Zone of skin (tissue), 1 donor: Measurements from ENCODE around the gene NUDT5.

- RRBS, result no CpG with 5 or more reads among the region's 14 CpGs
Measured at GRCh38 chr10:11875219-11875728, 52.1 kb downstream of the PROSER2 start.

DNA sequence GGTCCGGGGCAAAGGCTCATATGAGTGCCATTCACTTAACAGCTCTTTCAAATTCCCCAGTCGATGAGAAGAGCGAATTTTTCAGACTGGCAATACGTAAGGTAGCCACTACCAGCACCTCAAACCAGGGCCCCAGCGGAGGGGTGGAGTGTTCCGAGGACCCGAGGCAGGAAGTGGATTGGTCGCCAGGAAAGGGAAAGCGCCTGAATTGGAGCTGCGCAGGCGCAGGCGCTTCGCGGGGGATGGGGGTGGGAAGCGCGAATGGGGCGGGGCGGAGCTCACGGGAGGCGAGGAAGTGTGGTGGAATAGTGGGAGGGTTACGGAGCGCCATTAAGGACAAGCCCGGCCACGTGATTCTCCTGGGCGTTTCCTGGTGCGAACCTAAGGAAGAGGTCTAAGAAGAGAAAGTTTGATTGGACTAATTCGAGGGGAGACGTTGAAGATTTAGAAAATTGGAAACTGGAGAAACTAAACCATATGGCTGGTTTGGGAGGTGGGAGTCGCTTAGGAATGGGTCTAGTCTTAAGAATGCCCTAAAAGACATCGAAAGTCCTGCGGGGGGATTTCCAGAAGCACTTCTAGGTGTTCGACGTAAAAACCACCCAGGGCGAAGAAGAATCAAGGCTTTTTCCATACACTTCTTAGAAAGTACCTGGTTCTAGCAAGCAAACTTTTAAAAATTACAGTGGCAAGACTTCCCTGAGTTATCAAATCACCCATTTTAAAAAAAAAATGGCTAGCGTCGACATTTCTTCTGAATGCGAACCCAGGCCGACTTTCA lies 636 bp upstream of the UPF2 start:
- RRBS, result 0% methylated on average over 1 of the region's 38 CpGs

GRCh38 chr10:12156665-12157245 lies 27.3 kb downstream of the SEC61A2 start:
- RRBS, result no CpG with 5 or more reads among the region's 9 CpGs

DNA sequence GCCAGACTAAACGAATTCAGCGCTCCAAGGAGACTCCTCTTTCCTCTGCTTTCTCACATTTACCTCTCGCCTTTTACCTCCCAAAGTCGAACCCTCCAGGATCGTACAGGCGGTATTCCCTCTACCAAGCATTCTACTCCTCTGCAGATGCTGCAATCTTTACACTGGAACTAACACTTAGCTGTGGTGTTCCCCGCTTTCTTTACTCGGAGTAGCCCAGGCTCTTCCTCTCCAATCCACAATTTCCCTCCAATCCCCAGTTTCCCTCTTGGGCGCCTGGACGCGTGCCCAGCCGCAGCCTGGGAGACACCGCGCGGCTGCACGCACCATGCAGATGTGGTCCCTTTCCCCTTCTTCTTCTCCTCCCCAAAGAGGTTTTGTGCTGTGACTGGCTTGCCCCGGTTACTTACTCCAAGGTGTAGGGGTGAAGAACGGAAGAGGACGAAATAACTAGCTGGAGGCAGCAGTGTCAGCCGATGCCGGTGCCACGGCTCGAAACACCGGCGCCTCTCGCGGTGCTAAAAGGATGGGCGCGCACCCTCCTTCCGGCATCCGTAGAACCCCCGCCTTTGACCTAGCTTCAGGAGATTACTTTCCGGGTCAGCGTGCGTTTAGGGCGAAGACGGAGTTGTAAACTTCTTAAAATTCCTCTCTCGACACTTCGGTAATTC lies at the start of gene NUDT5:
Gene NUDT5 (minus strand): TSS at position 532 of the 671 bp plus-strand sequence.
- RRBS, result 1% methylated on average over 17 of the region's 39 CpGs

DNA sequence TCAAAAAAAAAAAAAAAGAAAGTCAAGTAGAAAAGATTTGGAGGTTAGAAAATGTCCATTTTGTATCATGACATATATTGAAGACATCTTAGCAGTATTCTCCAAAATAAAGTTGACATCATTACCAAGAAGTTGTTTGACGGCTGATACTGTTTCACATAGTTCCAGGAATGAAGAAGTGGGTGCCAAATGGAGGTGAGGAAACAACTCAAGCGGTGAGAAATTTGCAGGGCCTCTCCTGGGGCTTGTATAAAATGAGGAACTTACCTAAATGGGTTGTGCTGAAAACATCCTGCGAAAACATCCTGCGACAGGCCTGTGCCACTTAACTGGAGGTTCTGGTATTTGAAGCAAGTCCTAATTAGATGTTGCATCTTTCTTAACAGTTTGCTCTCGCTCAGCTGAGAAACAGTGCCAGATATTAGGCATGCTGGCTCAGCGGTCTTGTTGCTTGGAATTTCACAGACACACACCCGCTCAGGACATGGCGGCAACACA lies 47.8 kb downstream of the CDC123 start:
- RRBS, result no CpG with 5 or more reads among the region's 8 CpGs

DNA sequence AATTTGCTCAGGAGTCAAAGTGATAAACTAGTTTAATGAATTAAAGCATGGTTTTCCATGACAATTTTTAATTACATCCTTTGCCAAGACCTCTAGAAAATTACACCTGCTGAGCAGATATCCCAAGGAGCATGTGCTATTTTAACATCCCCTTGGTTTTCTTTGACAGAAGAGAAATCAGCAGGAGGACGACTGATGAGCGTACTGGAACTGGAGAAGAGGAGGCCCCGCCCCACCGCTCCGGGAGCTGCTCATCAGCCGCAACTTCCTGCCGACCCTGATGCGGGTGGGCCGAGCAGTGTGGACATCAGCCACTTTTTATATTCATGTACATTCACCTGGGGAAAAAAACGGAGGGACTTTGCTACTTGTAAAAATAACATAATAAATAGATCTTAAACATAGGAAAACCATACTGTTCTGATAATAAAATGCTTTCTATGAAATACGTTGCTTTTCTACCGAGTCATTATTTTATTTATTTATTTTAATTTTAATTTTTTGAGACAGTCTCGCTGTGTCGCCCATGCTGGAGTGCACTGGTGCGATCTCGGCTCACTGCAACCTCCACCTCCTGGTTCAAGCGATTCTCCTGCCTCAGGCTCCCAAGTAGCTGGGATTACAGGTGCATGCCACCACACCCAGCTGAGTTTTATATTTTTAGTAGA lies 54.3 kb downstream of the CDC123 start:
- RRBS, result no CpG with 5 or more reads among the region's 17 CpGs

GRCh38 chr10:12322613-12323122 lies 26.7 kb upstream of the CAMK1D start:
- RRBS, result 21% methylated on average over 3 of the region's 9 CpGs

DNA sequence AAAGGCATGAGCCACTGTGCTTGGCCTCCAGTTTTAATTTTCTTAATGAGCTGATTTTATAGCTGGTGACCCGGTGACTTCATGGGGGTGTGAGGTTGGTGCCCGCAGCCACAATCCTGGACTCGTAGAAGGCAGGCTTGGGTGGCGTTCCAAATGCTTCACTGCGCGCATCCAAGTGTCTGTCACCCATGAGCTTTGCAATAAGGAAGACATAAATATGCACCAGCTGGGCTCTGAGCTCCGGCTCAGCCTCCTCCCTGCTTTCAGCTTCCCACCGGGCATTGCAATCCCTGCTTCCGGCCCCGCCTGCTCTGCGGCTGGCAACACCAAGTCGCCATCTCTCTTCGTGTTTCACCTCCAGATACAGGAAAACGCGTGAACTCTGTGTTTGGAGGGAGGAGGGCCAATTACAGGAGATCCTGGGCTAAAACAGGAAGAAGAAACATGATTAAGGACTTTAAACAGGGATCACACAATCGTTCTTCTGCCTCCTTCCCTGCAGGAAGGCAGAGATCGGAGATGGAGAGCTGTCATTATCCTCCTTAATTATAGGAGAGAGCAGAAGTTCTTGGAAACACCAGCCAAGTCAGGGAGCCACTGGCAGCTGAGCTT lies 134.7 kb downstream of the CAMK1D start:
- RRBS, result no CpG with 5 or more reads among the region's 17 CpGs

DNA sequence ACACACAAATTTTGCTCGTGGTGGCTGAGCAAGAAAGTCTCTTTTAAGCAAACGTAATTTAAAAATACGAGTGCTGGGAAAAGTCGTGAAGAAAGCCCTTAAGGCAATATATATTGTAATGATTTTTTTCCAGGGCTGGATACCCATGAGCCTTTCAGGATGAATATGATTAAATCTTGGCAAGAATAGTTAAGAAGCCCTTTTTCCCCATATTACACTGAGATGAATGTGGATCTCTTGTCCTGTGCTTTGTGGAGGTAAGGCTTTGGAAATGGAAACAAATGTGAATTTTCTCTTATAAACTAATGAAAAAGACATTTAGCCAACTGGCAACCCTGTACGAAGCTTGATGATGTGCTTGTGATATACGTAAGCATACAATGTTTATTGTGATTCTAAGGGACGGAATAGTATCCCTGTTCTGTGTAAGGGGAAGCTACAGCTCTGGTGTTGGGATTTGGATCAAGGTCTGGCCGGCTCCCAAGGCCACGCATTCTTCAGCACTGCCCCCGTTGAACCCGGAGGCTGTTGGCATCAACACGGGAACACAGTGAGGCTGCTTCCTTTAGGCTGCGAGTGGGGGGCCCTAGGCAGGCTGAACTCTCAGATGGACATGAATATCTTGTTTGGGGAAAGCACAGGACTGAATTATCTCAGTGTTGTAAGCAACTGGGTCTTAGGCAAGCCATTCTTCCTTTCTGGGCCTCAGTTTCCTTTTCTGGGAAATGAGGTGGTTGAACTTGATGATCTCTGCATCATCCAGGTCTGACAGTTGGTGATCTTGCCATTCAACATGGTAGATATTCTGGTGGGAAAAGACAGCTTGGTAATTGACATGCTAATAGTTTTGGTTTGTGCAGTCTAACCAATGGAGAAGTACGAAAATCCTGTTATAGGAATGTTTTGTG lies 180.6 kb downstream of the CAMK1D start:
- RRBS, result no CpG with 5 or more reads among the region's 14 CpGs

DNA sequence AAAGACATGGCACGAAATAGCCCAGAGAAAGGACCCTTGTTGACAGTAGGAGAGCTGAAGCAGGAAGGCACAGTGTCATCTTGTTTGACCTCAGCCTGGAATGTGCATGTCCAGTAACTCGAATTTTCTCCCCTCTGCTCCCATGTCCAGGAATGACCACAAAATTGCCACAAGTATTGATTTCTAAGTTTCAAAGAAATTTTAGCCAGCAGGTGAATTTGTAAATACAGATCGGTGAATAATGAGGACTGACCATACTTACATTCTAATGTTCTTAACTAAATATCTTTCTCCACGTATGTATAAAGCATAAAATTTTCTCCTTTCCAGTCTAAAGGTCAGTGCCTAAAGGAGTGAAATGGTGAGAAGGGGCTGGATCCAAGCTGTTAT lies 300.9 kb downstream of the CCDC3 start:
- RRBS, result no CpG with 5 or more reads among the region's 4 CpGs

- RRBS, result no CpG with 5 or more reads among the region's 3 CpGs
Measured at GRCh38 chr10:12720362-12720770, 281.1 kb downstream of the CCDC3 start.

DNA sequence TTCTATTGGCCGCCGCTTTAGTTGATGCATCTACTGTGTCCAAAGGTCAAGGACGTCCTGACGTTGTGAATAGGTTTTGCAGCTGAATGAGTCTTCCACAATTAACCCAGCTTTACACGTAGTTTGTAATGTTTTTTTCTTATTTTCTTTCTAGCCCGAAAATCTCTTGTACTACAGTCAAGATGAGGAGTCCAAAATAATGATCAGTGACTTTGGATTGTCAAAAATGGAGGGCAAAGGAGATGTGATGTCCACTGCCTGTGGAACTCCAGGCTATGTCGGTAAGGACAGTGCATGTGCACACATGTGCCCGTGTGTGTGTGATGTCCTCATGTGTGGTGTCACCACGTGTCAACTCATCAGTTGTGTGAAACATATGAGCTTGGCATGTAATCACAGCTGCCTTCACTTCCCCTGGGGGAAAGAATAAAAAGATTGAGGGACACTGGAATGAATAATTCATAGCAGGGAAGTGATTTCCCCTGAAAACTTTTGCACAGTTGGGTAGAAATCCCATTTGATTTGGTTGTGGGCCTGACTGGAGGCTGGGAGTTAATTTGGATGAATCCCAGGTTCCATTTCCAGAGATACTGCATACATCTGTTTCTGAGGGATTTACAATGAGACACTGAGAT lies 231.9 kb downstream of the CCDC3 start:
- RRBS, result no CpG with 5 or more reads among the region's 9 CpGs

- RRBS, result no CpG with 5 or more reads among the region's 23 CpGs
Measured at GRCh38 chr10:13346060-13346950, 1.8 kb downstream of the SEPHS1 start.

DNA sequence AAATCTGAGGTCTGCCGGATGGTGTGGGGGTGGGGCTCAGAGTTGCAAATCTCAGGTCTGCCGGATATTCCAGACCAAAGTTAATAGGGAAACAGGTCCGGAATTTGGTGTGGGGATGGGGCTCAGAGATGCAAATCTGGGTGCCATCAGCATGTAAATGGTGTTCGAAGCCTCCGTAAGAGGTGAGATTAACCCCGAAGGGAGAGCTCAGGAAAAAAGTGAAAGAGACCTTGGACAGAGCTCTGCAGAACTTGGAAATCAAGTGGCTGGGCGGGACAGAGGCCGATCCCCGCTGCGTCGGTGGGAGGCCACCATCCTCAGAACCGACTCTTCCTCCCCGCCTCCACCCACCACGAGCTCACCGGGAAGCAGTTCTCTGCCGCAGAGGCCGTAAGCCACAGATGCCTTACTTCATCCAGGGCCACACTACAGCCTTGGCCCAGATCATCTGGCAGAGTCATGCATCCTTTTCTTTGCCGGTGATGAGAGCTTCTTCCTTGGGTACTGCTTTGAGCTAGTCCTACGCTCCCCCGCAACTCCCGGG lies 1.8 kb upstream of the SEPHS1 start:
- RRBS, result 9% methylated on average over 9 of the region's 21 CpGs

DNA sequence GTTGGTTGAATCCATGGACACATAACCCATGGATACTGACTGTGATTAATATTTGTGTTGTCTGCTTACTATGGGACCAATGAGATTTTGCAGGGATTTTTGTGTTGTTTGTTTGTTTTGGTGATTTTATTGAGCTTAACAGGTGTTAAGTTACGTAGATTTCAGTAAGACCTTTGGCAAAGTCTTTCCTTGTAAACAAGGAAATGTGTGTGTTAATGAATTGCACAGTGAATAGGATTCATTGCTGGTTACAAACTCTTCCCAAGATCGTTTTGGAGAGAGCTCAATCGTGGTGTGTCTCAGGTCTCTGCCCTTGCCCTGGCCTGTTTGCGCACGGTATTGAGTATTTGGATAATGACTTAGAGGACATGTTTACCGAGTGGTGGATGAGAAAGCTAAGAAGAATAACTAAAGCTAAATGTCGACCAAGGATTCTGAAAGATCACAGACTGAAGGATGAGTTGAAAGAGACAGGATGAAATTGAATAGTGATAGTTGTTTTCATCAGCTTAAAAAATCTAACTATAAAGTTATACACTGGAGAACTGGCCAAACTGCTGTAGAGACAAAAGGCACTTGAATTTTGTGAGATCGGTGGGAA lies 41.9 kb downstream of the PRPF18 start:
- RRBS, result no CpG with 5 or more reads among the region's 8 CpGs

DNA sequence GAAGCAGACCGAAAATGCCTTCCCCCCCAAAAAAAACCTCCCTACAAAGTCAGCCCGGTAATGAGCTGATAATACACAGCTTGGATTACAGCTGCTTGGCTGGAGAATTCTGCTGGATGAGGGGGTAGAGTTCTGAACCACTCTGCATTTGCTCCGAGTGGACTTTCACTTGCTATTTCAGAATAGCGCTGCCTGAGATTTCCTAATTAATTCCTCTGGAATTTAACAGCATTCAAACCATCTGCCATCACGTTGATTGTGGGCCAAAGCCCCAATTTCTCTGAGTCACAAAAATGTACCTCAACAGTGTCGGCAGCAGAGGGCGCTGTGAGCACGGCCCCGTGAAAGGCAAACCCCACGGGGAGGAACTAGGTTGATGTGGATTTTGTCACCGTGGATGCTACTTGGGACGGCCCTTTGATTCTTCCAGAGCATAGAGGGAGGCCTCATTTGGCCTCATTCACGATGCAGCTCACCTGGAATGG lies 73.1 kb downstream of the PRPF18 start:
- RRBS, result no CpG with 5 or more reads among the region's 13 CpGs

DNA sequence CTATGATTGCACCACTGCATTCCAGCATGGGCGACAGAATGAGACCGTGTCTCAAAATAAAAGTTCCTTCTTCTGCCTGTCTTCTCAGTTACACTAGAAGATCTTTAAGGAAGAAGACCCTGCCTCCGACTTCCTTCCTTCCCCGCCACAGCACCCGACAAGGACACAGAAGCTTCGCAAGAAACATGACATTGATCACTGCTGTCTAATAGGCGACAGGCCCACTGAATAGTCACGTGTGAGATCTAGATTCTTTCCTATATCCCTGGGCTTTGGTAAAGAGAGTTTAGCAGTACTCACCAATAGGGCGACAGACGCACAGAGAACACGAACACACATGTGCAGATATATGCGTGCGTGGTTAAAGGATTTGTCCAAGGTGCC lies 118.2 kb downstream of the PRPF18 start:
- RRBS, result no CpG with 5 or more reads among the region's 13 CpGs

- RRBS, result no CpG with 5 or more reads among the region's 11 CpGs
Measured at GRCh38 chr10:13706622-13707011, 119.9 kb downstream of the PRPF18 start.

GRCh38 chr10:13866101-13866533 lies 279.4 kb downstream of the PRPF18 start:
- RRBS, result no CpG with 5 or more reads among the region's 7 CpGs

DNA sequence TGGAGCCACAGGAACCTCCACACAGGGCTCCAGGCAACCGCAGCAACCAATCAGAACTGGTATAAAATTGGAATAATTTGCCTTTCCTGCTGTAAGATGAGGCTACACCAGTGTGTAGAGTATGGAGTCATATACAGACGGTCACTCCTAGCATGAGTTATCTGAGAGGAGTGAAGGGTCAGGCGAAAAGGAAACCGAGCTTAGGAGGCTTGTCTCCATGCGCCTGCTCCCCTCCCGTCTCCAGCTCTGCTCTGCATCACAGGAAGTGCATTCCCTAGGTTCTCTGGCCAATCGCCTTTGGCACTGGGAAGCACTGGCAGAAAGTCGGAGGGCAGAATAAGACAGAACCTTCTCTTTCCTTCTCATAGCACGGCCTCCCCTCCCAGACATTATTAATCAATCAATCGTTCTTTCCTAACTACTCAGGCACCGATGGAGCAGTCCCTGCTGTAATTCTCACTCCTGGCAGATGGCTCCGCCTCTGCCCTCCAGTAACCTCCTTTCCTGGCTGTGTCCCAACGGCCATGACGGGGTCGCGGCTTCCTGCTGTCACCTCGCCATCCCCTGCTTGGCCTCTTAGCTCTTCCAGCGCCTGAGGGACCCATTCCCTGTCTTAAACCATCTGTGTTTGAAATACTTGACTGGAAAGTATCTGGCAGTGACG lies 177.1 kb downstream of the FRMD4A start:
- RRBS, result no CpG with 5 or more reads among the region's 19 CpGs